Left lung (tissue), 1 donor: ENCODE measurements around the gene GPD2.

DNA sequence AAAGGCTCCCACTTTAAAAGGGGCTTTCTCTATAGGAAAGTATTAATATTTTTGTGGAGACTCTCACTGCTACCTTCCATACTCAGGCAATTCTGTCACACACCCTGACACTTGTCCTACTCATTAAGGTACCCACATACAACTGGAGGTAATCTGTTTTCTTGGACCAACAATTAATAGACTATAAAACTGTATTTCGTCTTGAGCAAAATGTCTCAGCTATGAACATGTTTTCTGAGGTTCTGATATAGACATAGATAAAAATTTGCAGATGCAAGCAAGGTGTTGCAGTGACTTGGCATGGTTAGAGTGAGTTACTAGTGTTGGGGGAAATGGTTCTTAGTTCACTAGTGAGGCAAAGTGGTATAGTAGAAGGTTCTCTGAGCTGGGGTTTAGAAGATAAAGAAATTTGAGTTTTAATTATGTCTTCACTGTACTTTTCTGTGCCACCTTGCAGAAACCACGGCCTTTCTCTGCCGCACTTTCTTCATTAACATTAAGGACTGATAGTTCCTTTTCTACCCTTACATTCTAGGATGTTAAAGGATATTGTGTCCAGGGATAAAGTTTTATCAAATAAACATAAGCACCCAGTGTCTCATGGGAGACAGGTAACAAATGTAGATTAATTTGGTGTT is 10.8 kb upstream of the NR4A2 start:
- PRO-cap, result no peak

DNA sequence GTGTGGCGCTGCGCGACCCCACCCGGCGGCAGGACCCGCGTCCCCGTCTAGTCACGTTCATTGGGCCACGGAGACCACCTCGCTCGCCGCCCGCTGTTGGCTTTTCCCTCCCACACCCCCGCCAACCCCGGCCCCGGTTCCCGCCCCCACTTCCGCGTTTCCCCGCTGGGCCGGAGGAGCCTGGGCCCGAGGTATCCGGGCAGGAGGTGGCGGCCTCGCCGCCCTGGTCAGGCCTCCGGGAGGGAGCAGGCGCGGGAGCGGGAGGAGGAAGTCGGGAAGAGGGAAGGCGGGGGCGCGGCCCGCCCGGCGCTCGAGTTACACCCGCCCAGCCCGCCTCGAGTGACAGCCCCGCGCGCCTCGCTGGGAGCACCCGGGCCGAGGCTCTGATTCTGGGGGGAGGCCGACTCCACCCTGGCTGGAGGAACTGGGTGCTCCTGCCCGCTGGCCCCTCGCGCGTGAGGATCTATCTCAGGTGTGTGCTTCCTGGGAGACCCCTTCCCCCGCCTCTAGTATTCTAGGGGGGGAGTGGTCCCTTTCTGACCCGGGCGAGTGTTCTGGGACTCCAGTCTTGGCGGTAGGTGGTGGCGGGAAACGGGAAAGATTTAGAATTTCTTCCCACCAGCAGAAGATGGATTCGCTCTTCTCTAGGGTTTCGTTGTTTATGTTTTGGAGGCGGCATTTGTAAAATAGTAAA is at the start of gene GPD2:
Gene GPD2 (plus strand): TSS at position 338 of the 694 bp plus-strand sequence.
- PRO-cap, result bidirectional peak, plus-strand start at position 386 of the sequence, minus-strand start at position 225 of the sequence

DNA sequence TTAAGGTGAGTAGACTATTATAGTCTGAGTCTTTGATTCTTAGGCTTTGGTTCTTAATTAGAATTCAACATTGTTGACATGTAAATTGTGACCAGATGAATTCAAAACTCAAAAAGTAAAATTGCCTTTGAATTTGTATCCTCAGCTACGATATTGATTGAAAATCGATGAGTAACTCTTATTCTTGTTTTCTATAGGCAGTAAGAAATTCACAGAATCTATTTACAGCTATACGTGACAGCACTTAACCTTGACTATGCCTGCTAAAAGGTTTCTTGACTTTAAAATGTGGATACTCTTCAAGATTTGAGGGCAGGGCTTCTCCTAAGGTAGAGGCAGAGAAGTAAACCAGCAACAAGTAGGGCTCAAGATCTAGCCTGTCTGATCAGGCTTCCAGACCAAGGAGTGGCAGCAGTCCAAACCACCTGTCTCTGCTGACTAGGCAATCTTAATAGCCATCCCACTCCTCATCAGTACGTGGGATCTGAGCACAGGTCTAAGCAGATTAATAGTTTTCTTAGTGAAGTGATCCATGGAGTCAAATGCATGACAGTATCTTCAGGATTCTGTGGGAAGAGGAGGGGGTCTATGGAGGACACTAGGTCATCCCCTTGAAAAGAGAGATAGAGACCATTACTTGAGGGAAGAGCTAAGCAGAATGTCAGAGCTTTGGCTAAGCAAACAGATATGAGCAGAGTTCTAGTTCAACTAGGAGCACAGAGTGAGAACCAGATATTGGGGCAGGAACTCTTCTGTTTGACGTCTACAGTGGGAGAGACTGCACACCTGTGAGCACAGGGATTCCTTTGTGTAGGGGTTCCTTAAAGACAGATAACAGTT is 100.4 kb downstream of the GPD2 start:
- PRO-cap, result no peak

GRCh38 chr2:156803148-156803814 is 367.1 kb downstream of the GPD2 start:
- PRO-cap, result no peak

- PRO-cap, result no peak
Observed at GRCh38 chr2:157052939-157053307, 204.6 kb upstream of the GALNT5 start.

GRCh38 chr2:157246127-157246827 is 11.2 kb upstream of the GALNT5 start:
- PRO-cap, result no peak

- PRO-cap, result no peak
Observed at GRCh38 chr2:157402872-157403653, 40.8 kb downstream of the CYTIP start.

- PRO-cap, result no peak
Observed at GRCh38 chr2:157409976-157410199, 34.0 kb downstream of the CYTIP start.

DNA sequence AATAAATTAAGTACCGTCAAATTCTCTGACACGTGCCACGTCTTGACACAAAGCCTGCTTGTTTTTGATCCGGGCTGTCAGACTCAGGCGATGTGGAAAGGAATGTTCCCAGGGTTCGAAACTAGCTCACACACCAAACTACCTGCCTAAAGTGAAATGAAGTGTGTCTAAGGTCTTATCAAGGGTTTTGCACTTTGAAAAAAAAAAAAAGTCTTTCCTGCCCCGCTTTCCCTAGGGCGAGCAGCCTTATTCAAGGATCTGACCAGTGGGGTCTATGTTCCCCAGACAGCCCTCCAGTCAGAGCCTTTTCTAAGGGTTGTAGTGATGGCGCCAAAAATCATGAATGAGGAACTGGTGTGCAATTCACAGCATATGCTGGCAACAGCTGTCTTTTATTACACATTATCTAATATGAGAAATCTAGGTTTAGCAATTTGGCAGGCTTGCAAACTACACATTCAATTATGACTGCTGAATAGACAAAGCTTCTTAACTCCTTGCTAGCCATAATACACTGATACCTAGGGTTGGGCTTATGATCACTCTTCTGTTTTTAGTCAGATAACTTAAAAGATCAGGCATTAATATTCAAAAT is 4.5 kb downstream of the CYTIP start:
- PRO-cap, result no peak

DNA sequence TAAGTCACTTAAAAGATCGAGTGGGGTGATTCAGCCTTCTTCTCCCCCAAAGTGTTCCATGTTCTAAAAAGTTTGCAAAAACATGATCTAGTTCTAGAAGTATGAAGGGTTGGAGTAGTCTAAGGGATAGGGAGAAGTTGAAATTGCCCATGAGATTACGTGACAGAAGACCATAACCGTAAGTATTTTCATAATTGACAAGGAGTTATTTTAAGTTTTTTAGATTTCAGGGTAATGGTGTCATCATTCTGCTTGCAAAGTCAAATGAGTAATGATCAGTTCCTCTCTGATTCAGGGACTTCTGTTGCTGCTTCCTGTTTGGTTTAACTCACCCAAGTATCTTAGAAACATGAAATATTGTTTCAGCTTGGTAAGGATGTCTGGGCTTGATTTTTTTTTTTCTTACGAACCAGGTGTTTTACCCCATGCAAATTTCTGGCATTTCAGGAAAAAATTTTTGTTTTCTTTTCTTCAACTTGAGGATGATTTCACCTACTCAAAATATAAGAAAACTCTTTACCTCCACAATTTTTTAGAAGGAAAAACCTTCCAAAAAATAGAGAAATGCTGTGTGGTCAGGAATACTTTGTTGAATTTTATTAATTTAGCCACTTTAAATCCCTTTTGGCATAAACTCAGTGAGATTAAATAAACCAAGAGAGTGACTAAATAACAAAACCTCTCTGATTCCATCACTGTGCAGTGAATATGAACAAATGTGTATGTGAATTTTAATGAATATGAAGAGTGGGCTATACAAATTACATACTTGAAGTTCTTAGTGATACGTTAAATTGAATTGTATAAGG is 25.6 kb upstream of the CYTIP start:
- PRO-cap, result unidirectional peak, minus-strand start at position 266 of the sequence

- PRO-cap, result no peak
Observed at GRCh38 chr2:157488677-157489103, 44.8 kb upstream of the CYTIP start.

GRCh38 chr2:157747991-157748632 is 119.4 kb upstream of the ACVR1C start:
- PRO-cap, result no peak

GRCh38 chr2:157789209-157789799 is 86.8 kb downstream of the ACVR1 start:
- PRO-cap, result no peak

GRCh38 chr2:157831620-157831804 is 44.6 kb downstream of the ACVR1 start:
- PRO-cap, result no peak

- PRO-cap, result no peak
Observed at GRCh38 chr2:157836548-157836817, 39.6 kb downstream of the ACVR1 start.

- PRO-cap, result no peak
Observed at GRCh38 chr2:158011023-158011760, 90.5 kb upstream of the UPP2 start.

GRCh38 chr2:158063249-158063572 is 38.5 kb upstream of the UPP2 start:
- PRO-cap, result no peak

- PRO-cap, result no peak
Observed at GRCh38 chr2:158953807-158954221, 14.6 kb upstream of the TANC1 start.

DNA sequence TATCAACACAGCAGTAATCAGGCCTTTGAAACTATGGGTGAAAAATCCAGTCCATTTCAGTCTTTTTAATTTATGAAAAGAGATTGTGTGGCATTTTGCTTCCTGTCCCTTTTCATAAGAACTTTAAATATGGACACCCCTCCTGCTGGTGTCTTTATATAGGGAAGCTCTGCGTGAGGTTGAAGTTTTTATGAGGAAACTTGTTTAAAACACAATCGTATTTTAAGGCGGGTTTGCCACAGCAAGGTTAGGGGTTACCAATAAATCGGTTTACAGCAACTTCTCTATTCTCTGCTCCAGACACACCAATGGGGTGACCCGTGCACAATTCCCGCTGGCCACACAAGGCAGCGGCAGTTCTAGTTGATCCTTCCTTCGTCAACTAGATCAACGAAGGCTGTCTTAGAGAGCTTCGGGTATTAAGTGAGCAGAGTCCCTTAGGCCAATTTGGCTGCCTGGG is 1.2 kb upstream of the TANC1 start:
- PRO-cap, result no peak

- PRO-cap, result no peak
Observed at GRCh38 chr2:159003469-159003983, 35.1 kb downstream of the TANC1 start.